Choroid plexus epithelial cell (primary cell): ENCODE measurements around a stretch of chr5.

DNA sequence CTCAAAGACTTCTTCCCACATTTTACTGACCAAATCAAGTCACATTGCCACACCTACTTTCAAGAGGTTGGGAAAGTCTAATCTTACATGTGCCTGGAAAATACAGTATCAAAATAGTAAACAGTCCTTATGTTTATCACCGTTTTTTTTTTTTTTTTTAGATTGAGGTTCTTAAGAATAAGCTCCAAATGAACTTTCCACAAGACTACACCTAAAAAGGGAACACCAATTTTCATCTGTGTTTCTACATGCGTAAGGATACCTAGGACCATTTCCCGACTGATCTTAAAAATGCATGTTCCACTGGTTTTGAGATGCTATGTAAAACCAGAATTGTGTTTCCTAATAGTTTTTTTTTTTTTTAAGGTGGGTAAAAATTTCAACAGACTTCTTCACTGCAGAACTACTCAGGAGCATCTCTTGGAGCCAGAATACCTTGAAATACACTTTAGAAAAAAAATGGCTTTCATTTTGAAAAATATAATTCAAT lies 51.2 kb downstream of the ATPSCKMT start:
- RRBS: no CpG with 5 or more reads among the region's 3 CpGs

DNA sequence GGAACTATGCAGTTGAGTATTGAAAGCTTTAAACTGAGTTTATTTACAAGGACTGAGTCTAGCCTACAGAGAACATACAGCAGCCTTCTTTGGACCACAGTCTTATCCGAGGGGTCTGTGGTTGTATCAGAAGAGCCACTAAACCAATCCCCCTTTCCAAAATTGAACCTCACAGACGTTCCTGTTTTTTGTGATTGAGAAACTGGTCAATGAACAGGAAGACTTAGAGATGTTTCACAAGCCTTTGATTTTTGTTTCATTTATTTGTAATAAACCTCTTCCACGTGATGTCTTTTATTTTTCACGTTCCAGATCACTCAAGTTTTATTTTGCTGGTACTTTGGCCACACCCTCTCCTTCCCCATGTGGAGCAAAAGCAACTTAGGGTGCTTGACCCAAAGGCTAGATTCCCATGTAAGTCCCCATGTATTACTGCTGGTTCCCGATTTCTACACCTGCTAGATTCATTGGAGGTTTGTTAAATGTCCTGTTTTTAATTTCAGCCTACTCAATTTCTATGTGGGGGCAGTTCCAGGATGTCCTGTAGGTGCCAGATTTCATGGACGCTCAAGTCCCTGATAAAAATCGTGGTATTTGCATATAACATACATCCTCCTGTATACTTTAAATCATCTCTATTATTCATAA lies 16.1 kb downstream of the CCT5 start:
- RRBS: no CpG with 5 or more reads among the region's 7 CpGs

- RRBS: no CpG with 5 or more reads among the region's 7 CpGs
Measured at GRCh38 chr5:10289299-10289752, 18.4 kb downstream of the CMBL start.

DNA sequence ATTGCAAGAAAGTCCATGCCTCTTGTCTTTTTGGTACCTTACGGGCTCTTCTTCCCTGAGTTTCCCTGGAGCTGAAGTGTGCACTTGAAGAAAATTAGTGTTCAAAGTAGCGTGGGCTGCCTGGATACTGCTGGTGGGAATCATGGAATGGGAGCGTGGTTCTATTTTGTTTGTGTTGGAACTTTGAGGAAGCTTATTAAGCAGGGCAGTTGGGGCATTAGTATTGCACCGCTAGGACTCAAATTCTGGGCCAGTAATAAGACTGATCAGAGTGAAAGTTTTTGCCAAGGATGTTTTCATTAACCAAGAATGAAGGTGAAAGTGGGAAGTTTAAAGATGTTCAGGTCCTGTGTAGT lies 20.8 kb downstream of the MARCHF6 start:
- RRBS: no CpG with 5 or more reads among the region's 4 CpGs

GRCh38 chr5:10479131-10479899 lies 37.6 kb downstream of the ROPN1L start:
- RRBS: no CpG with 5 or more reads among the region's 17 CpGs

DNA sequence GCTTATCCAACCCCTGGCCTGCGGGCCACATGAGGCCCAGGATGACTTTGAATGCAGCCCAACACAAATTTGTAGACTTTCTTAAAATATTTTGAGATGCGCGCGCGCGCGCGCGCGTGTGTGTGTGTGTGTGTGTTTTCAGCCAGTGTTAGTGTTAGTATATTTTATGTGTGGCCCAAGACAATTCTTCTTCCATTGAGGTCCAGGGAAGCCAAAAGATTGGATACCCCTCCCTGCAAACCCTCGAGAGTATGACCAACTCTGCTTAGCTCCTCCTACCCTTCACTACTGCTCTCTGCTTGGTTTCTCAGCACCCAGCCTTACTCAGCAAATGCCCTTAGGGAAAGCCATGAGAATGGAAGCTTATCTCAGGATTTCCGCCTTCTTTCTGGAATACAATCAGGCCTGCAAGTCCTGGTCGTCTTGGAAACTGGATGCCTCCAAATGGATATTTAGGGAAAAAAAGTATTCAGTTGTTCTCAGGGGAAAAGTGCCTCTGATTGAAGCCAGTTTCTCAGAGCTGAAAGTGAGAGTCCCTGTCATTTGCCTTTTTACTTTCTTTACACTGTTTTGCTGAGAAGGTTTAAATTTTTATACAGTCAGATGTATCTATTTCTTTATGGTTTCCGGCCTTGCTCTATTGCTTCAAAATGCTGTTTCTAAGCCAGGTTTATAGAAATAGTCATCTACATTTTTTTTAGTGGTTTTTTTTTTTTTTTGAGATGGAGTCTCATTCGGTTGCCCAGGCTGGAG lies 26.8 kb downstream of the ANKRD33B start:
- RRBS: no CpG with 5 or more reads among the region's 15 CpGs

DNA sequence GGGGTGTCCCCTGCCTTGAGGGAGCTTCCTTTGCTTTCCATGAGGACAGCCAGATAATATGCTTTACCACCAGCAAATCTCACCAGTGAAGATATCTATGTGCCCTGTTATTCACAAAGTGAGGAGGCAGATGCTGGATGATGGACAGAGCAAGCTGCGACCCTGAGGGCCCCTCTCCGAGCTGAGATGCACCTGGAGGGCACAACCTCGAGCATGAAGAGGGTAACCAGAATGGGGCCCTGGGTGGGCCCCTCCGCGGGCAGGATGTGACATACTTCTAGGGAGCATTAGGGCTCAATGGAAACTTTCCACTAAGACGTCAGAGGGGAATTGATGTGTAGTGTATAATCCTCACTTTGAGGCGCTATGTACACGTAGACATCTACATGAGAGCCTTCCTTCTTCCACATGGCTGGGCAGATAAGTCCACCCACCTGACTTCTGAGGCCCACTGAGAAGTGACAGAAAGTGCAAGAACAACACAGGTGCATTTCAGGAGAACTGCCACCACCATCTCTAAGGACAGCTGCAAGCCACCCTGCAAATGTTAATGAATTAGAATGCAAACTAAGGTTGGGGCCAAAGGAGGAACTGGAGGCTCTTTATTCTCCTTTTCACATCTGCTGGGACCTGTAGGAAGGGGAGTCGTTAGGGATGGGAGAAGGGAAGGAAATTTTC lies 61.1 kb downstream of the DAP start:
- RRBS: no CpG with 5 or more reads among the region's 9 CpGs

GRCh38 chr5:11851833-11852501 lies 52.3 kb downstream of the CTNND2 start:
- RRBS: no CpG with 5 or more reads among the region's 5 CpGs

DNA sequence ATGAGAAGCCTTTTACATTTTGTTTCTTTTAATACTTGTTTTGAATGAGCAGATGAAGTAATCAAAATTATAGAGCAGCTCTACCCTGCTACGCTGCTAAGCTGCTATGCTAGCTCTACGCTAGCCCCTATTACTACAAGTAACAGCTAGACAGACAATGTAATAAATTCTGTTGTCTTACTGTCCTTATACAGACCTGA lies 693.1 kb upstream of the CTNND2 start:
- RRBS: no CpG with 5 or more reads among the region's 2 CpGs

GRCh38 chr5:14036535-14037376 lies 92.3 kb upstream of the DNAH5 start:
- RRBS: no CpG with 5 or more reads among the region's 11 CpGs

DNA sequence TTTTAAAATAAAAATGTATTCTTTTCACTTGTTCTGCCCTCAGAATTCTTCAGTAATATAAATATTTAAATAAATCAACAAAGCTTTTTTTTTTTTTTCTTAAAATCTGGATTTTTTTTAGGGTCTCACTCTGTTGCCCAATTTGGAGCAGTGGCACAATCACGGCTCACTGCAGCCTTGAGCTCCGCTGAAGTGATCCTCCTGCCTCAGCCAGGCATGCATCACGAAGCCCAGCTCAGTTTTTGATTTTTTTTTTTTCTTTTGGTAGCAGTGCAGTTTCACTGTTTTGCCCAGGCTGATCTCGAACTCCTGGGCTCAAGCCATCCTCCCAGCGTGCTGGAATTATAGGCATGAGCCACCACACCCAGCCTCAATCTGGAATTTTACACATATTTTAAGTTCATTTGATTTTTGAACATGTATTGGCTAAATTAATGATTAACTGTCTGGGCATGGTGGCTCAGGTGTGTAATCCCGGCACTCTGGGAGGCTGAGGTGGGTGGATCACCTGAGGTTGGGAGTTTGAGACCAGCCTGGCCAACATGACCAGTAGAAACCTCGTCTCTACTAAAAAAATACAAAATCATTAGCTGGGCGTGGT lies 36.3 kb downstream of the TRIO start:
- RRBS: no CpG with 5 or more reads among the region's 8 CpGs

DNA sequence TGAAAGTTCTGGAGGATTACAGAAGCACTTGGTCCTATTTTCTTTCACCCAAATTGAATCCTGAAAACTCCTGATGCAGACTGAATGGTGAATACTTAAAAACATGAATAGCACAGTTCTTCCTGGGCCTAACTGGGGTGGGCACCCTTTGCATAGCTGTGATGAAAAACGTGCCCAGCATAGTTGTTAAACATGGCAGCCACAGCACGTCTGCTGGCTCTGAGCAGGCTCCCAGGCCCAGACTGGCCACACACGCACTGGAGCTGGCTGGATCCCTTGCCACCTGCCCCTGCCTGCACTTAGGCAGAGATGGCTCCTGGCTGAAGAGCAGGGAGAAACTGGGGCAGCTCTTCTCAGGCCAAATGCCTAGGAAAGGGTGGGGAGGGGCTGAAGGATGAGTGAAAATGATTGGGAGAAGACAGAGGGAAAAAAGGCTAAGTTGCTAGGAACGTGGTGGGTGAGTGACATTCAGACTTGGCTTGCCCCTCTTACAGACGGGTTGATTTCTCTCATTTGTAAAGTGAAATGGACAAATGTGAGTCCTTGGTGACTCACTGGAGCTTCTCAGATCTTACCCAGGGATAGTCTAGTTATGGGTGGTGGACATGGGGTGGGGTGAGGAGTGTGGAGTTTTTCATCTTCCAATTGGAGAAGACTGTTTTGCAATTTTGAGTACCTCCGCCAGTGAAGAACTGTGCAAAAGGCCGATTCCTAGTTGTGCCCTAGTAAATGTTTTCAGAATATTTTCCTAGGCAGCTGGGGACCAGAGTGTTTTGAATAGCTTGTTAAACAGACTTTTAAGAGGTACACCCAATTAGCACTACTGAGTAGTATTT lies 42.3 kb downstream of the TRIO start:
- RRBS: no CpG with 5 or more reads among the region's 7 CpGs

DNA sequence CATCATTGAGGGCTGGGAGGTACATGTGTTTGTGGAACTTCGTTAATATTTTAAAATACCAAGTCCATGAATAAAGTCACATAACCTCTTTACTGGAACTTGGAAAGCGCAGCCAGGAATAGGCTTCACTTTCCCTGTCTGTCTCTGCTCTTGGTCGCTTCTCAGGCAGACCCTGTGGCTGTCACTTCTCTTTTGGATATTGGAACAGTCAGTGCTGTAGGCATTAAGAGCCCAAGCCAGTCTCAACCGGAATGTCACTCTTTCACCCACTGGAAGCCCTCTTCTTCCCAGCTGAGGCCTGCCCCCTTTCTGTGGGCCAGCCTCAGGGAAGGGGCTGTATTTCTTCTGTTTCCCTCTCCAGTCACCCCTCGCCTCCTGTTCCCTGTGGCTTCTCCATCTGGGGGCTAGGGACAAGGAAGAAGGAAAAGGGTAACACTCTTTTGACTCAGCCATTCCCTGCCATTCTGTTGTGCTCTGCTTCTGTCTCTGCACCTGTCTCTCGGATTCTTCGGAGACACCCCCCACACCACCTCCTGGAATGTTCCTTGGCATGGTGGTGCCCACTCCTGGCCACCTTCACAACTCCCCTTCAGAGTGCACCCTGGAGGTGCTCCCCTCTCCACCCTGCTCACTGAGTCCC lies 103.3 kb downstream of the TRIO start:
- RRBS: no CpG with 5 or more reads among the region's 7 CpGs

- RRBS: no CpG with 5 or more reads among the region's 5 CpGs
Measured at GRCh38 chr5:14249245-14249912, 106.2 kb downstream of the TRIO start.

DNA sequence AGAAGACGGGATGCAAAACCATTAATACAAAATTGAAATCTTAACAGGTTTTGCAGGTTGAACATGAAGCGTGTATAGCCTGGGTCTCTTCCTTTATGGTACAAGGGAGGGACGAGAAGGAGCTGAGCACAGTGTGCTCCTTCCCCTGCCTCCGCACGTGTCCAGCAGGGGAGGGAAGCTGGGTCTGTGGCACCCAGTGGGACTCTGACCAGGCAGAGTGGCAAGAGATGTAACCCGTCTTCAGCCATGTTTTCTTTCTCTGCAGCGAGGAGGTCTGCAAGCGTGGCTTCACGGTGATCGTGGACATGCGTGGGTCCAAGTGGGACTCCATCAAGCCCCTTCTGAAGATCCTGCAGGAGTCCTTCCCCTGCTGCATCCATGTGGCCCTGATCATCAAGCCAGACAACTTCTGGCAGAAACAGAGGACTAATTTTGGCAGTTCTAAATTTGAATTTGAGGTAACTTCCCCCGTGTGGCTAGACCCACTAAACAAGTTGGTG lies 143.5 kb downstream of the TRIO start:
- RRBS: no CpG with 5 or more reads among the region's 12 CpGs

DNA sequence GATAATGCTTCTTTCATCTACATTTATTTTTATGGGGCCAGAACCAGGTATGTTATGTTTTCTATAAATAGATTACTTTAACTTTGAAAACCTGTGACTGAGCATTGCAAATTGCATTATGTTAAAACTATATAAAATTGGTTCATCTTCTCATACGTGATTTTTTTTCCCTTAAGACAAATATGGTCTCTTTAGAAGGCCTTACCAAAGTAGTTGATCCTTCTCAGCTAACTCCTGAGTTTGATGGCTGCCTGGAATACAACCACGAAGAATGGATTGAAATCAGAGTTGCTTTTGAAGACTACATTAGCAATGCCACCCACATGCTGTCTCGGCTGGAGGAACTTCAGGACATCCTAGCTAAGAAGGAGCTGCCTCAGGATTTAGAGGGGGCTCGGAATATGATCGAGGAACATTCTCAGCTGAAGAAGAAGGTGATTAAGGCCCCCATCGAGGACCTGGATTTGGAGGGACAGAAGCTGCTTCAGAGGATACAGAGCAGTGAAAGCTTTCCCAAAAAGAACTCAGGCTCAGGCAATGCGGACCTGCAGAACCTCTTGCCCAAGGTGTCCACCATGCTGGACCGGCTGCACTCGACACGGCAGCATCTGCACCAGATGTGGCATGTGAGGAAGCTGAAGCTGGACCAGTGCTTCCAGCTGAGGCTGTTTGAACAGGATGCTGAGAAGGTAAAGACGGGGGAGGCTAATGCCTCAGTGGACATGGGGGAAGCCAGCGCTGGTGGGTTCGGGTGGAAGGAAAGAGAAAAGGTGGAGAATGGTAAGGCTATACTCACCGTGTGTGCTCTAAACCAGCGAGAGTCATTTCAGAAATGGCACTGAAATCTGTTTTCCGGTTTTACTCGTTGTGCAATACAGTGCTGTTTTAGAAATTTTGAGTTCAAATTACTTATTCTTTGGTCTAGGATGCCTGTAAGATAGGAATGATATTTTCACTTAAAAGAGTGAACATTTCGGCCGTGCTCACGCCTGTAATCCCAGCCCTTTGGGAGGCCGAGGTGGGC lies 147.7 kb downstream of the TRIO start:
- RRBS: no CpG with 5 or more reads among the region's 21 CpGs

GRCh38 chr5:14419562-14420302 lies 161.9 kb upstream of the OTULINL start:
- RRBS: no CpG with 5 or more reads among the region's 20 CpGs

- RRBS: no CpG with 5 or more reads among the region's 9 CpGs
Measured at GRCh38 chr5:14651841-14652273, 12.7 kb upstream of the OTULIN start.

GRCh38 chr5:14665173-14665664 lies 701 bp downstream of the OTULIN start:
- RRBS: no CpG with 5 or more reads among the region's 19 CpGs

DNA sequence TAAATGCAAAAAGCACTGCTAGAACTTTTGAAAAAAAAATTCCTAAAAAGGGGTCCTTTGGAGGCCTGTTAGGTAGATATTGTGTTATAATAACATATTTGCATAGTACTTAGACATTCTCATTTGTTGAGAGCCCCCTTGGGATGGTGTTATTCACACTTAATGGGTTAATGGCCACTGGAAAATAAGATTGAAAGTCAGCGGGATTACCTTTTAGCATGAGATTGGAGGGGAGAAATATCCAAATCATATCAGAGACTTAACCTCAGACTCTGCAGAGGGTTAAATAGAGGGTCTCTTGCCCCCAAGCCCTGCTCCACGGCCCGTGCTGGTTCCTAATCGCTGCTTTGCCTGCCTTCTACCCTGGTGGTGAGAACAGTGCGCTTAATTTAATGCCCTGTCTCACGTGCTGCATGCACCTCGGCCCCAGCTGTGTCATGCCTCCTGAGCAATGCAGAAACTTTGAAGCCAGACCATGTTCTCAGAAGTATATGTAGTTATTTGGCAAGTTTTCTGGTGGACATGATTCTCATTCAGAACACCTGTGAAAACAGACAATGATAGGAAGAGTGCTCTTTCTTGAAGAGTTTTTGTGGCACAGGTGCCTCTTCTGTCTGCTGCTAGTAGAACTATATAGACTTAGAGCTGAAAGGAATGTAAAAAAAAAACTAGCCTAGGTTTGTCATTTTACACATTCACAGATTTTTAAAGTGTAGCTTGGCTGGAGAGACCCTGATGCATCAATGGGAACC lies 1.4 kb downstream of the OTULIN start:
- RRBS: no CpG with 5 or more reads among the region's 7 CpGs